Smooth muscle cell (in vitro differentiated cells): Measurements from ENCODE around the gene TTC30A.

DNA sequence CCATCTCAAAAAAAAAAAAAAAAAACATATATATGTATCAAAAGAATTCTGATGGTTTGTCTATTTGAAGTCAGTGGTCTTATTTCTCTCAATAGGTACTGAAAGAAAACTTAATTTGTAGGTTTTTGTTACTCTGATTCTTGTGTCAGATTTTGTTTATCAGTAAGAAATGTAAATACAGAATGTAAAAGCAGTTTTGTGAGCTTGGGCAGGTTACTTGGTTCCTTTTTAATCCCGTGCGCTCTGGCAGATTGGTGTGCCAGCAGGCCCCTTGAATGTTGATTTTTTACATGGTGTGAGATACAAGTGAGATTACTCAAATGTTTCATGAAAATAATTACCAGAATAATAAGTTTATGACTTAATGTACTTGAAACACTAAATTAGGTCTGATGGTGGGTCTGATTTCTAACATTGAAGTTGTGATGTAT lies 13.3 kb downstream of the HNRNPA3 start:
- RAMPAGE, long total RNA: no peak

- RAMPAGE, long total RNA: no peak
Measured at GRCh38 chr2:177232101-177232827, 19.7 kb downstream of the HNRNPA3 start.

DNA sequence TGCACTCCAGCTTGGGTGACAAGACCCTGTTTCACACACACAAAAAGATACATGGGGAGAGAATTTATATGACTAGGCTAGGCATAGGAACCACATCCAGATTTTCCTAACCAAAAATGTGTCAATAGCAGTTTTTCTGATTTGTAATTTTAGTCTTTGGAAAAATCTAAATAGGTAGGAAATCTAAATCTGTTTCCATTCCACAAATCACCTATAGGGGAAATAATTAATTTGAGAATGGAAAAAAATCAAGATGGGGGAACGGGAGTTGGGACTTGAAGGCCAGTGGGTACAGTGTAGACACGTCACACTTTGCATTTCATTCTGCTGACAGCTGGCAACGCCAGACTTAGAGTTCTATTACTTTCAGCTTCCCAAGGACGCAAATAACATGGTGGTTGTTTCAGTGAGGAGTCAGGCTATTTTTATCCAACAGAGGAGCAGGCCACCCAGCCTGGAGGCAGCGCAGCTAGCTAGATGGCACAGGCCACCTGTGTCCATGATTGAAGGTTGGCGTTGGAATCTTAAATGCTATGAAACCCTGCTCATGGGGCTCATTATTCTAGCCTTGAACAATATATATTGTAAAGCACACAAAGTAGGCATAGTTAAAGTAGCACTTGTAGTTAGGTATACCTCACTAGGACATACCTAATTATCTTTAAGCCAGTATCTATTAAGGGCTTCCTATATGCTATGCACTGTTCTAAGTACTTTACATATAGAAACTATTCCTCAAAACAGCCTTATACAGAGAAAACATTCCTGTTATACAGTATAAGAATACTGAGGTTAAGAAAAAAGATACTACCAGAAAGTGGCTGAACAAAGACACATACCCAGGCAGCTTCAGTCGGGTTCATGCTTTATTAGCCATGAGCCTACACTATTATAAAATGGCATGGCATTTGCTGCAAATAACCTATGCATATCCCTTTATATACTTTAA lies 23.5 kb downstream of the HNRNPA3 start:
- RAMPAGE, long total RNA: no peak

- RAMPAGE, long total RNA: no peak
Measured at GRCh38 chr2:177254937-177256113, 9.2 kb downstream of the NFE2L2 start.

- RAMPAGE, long total RNA: no peak
Measured at GRCh38 chr2:177257775-177258868, 6.4 kb downstream of the NFE2L2 start.

DNA sequence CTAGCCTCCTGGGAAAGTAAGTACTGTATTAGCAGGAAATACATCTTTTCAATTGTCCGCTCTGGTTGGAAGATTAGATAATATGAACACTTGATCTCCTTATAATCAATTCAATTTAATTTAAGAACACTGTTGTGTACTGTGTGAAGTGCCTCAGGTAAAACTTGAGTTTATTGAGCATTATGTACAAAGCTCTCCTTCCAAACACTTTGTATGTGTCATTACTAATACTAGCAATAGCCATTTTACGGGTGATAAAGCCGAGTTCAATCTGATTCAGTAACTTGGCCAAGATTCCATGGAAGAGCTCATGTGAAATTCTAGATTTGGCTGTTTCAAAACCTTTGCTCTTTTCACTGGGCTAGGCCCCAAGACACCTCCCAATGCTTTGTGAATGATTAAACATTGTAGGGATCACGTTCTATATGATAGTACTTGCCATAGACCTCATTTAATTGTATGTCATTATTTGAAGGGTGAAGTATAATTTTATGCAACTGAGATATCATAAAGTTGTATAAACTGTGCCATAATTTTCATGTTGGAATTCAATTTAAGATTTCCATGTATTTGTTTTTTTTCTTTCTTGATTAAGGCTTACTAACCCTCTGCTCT lies 8.9 kb upstream of the NFE2L2 start:
- RAMPAGE, long total RNA: no peak

- RAMPAGE, long total RNA: no peak
Measured at GRCh38 chr2:177290354-177290746, 25.8 kb upstream of the NFE2L2 start.

GRCh38 chr2:177618183-177619196 lies at the start of gene TTC30A:
Gene TTC30A (minus strand): TSS chr2:177618742.
- RAMPAGE, long total RNA: no peak

- RAMPAGE, long total RNA: no peak
Measured at GRCh38 chr2:177915125-177915480, 157.5 kb downstream of the PDE11A start.

DNA sequence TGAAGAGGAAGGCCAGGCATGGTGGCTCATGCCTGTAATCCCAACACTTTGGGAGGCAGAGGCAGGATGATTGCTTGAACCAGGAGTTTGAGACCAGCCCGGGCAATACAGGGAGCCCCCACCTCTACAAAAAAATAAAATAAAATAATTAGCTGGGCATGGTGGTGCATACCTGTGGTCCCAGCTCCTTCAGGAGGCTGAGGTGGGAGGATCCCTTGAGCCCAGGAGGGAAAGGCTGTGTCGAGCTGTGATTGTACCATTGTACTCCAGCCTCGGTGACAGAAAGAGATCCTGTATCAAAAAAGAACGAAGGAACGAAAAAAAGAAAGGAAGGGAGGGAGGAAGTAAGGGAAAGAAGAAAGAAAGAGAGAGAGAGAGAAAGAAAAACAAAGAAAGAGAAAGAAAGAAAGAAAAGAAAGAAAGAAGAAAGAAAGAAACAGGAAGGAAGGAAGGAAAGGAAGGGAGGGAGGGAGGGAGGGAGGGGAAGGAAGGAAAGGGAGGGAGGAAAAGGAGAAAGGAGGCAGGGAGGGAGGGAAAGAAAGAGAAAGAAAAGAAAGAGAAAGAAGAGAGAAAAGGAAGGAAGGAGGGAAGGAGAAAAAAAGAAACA lies 72.0 kb downstream of the PRKRA start:
- RAMPAGE, long total RNA: no peak

DNA sequence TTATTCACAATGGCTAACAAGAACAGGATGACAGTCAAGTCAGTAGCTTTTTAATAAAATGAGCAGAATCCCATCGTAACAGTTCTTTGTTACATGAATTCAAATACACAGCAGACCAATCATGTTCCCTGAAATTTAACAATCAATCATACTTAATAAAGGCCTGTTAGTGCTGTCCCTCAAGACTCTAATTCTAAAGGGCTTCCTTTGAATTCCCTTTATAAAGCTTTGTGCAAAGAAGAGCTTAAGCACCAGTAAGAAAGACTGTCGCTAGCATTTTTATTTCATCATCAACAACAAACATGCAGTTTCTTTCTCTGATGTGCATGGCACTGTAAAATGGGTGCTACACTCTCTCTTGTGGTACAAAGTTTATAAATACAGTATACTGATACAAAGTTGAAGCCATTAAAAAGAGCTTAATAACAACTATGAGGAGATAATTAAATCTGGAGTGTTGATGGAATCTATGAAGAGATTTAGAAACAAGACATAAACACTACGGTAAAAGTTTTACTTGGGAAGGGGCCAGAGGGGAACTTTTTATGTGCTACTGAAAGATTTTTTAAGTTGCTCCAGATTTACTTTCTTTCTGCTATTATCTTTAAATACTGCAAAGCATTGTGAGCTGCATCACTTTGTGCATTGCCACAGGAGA lies 19.3 kb downstream of the PRKRA start:
- RAMPAGE, long total RNA: no peak

DNA sequence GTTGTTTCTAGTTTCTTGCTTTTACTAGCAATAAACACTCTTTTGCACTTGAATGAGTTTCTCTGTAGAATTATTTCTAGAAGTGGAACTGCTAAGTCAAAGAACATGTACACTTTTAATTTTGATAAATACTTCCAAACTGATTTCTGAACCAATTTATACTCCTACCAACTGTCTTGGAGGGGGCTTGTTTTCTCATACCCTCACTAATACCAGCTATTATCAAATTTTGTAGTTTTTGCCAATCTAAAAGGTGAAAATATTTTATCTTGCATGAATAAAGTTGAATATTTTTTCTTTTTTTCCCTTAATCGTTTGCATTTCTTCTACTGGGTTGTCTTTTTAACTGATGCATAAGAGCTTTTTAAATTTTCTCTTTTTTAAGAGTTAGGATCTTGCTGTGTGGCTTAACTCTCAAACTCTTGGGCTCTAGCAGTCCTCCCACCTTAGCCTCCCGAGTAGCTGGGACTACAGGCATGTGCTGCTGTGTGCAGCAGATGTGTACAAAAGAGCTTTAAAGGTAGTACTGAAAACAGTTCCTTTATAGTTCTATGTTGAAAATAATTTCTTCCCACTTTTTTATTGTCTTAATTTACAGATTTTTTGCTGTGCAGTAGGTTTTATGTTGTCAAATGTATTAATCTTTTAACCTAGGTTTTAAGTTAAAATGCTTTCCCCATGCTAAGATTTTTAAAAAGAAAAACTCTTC lies 13.3 kb downstream of the PRKRA start:
- RAMPAGE, long total RNA: no peak

DNA sequence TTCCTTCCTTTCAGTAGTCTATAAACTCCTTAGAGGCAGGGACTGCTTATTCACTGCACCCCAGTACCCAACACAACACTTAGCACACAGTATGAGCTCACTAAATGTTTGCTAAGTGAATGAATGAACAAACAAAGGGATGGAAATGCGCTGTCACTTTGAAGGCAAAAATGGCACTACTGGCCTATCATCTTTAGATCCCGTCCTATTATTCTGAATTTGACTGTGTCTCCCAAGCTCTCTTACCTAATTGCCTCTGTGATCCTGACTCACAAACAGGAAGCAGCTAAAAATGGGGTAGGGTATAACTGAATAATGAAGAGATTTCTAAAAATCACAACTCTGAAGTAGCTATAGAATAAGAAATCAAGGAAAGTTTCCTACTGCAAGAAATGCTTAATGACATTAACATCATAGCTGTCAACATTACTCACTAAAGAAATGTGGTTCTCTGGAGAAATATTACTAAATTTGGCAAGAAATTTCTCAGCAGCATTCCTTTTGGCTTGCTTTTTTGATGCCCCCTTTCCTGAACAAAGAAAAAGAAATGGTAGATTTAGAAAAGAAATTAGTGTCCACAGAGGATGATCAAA lies 9.7 kb downstream of the PRKRA start:
- RAMPAGE, long total RNA: no peak

DNA sequence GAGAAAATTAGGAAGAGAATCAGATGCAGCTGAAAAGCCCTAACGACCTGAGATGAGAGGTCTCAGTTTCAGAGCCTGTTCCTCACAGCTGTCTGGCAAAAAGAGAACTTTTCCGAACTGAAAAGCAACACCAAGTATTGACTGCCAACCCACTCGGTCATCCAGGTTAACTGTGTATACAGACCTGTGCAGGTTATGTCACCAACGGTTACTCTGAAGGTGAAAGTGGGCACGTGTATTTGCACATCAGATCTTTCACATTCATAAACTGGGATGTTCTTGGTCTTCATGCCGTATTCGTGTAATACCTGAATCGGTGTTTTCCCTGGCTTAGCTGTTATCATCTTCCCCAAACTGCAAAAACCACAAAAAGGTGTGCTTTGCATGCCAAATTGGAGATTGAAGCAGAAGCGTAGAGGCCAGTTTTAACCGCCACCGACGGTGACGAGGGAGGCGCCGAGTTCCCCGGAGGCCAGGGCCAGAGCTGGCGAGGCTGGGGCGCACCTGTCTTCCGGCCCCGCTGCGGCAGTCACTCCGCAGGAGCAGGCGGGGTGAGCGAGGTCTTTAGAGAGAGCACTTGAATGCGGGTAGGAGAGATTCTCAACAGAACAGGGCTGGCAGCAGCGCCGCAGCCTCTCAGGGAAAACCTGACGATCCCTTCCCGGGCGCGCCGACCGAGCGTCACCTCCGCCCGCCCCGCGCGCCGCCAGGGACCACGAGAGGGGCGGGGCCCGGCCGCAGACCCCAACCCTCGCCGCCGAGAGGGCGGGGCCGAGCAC lies 728 bp downstream of the PRKRA start:
- RAMPAGE, long total RNA: no peak

DNA sequence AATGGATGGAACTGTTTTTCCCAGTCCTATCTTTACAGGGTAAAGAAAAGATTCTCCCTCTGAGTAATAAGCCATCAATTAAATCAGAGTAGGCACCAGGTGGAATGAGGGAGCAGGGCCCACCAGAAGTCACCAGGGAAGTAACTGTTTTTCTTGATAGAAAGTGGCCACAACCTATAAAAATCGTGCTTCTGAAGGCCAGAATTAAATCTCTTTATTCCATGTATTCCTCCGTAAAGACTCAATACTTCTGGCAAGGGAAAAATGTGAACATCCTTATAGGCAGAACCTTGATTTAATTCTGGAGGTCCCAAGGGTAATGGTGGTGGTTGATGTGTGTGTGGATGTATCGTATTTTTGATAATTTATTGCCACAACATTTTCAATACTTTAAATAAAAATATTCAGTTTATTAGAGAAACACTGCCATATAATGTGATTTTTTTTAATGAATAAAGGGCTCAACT lies 667 bp downstream of the FKBP7 start:
- RAMPAGE, long total RNA: no peak

DNA sequence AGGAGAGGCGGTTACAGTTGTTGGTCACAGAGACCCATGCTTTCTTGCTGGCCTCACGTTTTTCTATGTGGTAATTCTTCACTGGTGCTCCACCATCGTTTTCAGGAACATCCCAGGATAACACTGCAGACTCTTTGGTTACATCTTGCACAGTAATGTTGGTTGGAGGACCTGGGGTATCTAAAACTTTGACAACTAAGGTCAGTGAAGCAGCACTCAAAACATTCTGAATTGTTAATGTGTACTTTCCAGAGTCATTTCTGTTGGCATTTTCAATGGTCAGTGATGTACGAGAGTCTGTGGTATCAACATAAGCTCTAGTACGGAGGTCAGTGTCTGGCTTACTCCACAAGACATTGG lies 79.1 kb downstream of the PLEKHA3 start:
- RAMPAGE, long total RNA: no peak

DNA sequence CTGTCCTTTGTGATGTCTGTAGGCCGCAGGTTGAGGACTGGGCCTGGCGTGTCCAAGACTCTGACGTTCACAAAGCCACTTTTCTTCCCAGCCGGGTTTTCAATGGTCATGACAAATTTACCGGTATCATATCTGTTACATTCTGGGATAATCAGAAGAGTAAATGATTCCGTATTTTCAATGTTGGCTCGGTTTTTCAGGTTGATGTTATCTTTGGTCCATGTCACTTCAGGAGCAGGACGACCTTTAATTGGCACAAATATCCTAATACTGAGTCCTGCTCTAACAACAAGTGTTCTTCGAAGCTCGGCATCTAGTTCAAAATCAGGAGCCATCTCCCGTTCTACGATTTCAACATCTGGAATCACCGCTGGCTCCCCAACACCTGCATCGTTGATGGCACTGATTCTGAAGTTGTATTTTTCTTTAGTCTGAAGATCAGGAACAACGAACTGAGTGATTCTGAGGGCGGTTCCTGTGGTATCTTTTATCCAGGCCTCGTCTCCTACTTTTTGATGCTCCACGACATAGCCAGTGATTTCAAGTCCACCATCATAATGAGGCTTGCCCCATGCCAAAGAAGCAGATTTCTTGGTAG lies 95.6 kb downstream of the PLEKHA3 start:
- RAMPAGE, long total RNA: no peak

- RAMPAGE, long total RNA: no peak
Measured at GRCh38 chr2:178715215-178716017, 91.8 kb downstream of the TTN start.

- RAMPAGE, long total RNA: no peak
Measured at GRCh38 chr2:178729891-178730230, 77.4 kb downstream of the TTN start.

DNA sequence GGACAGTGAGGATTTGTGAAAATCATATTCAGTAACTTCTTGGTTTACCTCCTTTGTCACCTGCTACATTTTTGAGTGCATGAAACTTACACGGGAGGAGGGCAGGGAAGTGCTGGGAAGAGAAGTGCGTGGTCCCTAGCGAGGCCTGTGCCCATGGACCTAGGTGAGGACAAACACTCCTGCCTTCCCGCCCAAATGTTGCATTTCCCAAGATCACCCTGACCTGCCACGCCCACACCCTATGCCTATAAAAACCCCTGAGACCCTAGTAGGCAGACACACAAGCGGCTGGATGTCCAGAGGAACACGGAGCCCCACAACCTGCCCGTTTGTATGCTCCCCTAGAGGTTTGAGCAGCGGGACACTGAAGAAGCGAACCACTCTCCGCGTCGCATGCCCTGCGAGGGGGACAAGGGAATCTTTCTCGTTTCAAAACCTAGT lies 8.2 kb downstream of the TTN start:
- RAMPAGE, long total RNA: no peak